H9 (cell line): ENCODE measurements around the gene MED13.

- PRO-cap: no peak
Measured at GRCh38 chr17:61456099-61456510, 3.9 kb downstream of the TBX4 start.

DNA sequence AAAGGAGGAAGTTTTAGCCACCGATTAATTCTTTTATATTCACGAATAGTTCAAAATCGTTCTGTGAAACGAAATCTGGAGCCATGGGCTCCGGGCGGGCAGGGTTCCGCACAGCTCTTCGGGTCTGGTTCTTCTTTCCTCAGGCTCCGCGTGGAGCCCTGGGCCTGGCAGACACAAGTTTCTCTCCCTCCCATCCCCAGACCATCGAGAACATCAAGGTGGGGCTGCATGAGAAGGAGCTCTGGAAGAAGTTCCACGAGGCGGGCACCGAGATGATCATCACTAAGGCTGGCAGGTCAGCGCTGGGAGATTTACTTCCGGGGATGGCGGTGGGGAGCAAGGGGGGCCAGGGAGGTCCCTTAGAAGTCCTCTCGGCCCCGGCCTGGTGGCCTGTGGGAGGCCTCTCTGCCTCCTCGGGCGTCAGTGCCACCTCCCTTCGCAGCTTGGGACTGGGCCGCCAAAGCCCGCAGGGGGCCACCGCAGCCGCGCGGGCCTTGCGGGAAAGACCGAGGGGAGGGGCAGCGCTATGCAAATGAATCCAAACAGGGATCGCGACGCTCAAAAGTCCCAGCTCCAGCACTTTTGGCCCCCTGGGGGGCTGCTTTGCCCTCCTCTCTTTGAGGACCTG is 5.2 kb downstream of the TBX4 start:
- PRO-cap: no peak

DNA sequence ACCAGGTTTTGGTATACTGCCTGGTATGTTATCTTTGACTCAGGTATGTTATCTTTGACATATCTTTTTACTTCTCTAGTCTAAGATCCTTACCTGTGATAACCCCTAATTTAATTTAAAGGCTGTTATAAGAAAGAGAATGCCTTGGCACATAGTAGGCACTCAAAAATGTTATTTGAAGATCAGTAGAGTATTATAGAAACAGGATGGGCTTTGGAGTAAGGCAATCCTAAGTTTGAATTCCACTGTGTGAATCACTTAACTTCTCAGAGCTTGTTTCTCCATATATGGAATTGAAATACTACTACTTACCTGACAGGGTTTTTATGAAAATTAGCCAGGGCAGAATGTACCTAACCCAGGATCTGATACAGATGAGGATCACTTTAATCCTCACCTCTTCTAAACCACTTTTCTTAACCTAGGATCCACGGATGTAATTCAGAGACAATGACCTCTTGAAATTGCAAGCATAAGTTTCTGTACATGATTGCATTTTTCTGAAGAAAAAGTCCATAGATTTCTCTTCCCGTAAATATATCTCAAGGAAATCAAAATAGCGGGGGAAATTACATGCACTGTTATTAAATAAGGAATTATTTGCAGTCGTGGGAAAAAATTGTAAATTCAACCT is 1.1 kb downstream of the BRIP1 start:
- PRO-cap: no peak

- PRO-cap: no peak
Measured at GRCh38 chr17:61945859-61946703, 18.3 kb upstream of the INTS2 start.

GRCh38 chr17:62064300-62064725 is 765 bp downstream of the MED13 start:
- PRO-cap: no peak

DNA sequence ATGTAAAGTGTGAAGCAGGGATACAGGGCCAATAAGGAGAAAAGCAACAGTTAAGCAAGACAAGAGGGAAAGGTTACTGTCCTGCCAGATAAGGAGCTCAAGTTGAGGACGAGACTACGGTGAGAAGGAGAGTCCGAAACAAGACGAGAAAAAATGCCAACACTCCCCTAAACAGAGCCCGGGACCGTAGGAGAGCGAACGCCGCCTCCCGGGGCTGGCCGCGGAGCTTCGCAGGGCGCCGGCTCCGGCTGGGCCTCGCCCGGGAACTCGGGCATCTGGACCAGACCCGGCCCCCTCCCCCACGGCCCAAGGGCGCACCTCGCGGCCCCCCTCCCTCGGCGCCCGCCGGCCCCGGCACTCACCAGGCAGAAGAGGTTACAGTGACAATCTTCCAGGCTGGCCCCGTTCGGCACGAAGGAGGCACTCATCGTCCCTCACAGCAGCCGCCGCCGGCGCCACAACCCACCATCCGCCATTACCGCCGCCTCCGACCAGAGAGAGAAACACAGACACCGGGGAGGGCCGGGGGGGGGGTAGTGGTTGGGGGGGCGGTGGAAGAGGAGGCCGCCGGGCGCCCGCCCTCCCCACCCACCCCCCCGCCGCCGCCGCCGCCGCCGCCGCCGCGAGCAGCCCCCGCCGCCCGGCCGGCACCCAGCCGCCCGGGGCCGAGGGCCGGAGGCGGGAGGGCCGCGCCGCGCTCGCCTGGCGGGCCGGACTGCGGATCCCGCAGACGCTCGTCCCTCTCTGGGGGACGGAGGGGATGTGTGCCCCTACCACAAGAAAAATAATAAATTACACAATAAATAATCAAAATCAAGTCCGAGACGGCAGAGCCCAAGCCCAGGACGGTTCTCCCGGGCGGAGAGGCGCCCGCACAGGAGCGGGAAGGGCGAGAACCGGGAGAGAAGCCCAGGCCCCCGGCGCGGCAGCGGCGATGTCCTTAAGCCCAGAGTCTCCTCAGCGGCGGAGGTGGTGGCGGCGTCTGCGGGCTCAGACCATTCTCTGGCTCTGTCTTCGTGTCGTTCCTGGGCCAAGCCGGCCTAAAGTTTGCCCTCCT is at the start of gene MED13:
Gene MED13 (minus strand): TSS at position 501 of the 1,057 bp plus-strand sequence.
- PRO-cap: unidirectional peak, plus-strand start at position 87 of the sequence; bidirectional peak, plus-strand start at position 357 of the sequence, minus-strand start at position 477 of the sequence; bidirectional peak, plus-strand start at position 949 of the sequence, minus-strand start outside the sequence

- PRO-cap: no peak
Measured at GRCh38 chr17:62543485-62544514, 65.2 kb downstream of the TLK2 start.

- PRO-cap: no peak
Measured at GRCh38 chr17:62681367-62681910, 54.0 kb downstream of the MRC2 start.

GRCh38 chr17:62703653-62704382 is 76.3 kb downstream of the MRC2 start:
- PRO-cap: unidirectional peak, plus-strand start at chr17:62703995; bidirectional peak, plus-strand start at chr17:62704285, minus-strand start at chr17:62704284

DNA sequence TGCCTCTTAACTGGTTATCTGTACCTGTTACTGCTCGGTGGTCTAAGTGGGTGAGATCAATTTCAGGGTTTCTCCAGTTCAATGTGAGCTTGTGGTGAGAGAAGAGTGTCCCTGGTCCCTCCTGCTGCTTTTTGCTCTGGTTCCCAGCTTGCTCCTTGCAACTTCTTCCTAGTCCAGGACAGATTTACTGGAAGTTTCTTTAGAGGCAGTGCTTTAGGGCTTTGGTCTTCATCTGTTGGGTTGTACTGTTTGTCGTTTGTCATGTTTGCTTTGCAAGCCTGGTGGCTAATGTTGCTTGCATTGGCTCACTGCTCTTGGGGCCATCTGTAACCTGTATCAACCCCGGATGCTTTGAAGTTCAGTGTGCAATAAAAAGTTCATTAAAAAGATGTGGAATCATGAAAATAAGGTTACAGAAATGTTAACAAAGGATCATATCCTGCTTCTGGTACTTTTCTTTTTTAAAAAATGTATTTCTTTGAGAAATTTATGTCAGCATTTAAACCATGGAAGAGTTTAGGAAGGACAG is 82.5 kb downstream of the MRC2 start:
- PRO-cap: no peak

- PRO-cap: no peak
Measured at GRCh38 chr17:62965195-62965585, 845 bp upstream of the TANC2 start.

GRCh38 chr17:62968325-62968828 is 2.3 kb downstream of the TANC2 start:
- PRO-cap: no peak

- PRO-cap: no peak
Measured at GRCh38 chr17:63440271-63441086, 5.6 kb downstream of the CYB561 start.

DNA sequence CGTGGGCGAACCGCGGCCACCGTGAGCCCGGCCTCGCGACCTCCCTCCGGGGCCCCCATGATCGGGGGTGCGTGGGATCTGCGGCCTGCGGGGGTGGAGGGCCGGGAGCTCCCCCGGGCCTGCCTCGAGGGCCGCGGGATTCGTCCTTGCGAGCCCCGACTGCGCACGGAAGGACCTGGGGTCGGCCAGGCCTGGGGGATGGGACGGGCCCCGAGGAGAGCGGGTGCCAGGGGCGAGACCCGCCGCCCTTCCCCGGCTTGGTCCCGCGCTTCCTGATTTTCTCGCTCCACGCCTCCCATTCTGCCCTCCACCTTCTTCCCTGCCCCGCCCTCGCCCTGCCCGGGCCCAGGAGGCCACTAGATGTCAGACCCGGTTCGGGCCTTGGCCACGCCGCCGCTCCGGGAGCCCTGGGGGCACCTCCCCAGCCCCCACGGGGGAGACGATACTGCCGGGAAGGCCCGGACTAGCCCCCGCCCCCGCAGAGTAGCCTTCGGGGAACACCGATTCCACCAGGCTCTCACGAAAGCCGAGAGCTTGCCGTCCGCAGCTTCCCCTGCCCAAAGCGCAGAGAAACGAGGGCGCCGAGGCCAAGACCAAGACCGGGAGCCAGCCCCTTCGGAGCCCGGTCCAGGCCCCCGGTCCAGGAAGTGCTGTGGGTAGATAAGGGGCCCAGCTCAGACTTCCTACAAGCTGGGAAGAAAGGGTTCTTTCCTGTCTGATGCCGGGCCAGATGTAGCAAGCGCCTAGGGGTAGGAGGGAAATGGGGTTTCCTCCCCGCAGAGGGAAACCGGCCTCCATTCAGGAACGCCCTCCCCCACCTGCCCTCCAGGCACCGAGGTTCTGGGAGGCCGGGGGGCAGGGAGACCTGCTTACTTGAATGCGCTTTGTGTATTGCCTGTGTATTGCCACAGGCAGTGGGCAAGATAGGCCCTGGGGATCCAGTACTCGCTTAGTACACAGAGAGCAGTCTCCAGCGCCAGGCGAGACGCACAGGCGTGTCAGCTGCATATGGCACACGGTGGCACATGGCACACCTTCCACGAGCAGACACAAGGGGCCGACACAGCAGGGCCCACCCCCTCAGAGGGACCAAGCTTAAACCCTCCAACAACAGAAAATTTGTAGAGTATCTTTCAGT is 735 bp upstream of the CYB561 start:
- PRO-cap: bidirectional peak, plus-strand start at position 366 of the sequence, minus-strand start at position 173 of the sequence; bidirectional peak, plus-strand start at position 560 of the sequence, minus-strand start at position 574 of the sequence; bidirectional peak, plus-strand start at position 914 of the sequence, minus-strand start at position 893 of the sequence

- PRO-cap: no peak
Measured at GRCh38 chr17:63447644-63448075, 1.6 kb upstream of the CYB561 start.

DNA sequence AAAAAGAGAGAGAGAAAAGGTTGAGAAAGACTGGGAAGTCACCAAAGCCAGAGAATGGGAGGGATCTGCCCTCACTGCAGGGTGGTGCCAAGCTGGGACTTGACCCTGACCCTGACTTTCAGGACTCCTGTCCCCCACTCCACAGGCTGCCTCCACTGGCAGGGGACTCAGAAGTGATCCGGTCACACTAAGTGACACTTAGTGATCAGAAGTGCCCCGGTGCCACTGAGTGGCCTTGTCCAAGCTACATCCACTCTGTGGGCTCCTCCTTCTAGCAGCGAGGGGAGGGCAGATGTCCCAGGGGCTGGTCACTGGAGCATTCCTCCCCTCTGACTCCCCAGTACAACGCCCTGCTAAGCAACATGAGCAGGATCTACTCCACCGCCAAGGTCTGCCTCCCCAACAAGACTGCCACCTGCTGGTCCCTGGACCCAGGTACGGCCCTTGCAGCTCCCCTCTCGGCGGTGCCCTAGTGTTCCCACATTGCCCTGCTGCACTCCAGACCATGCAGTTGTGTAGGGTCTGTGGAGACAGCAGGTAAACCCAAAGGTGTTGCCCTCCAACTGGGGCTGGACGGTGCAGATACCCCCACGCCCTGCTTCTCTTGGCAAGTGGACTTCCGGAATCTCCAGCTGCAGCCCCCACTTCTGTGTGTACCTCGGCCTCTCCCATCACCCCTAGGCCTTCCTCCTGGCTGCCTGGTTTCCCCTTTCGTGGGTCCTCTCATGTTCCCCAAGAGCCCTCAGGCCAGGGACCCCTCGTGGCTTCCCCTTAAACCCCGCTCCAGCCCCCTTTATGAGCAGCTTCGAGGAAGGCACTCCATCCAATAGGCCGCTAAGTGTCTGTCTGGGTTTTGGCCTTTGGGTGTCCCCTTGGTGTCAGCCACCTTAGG is 2.1 kb downstream of the ACE start:
- PRO-cap: no peak

GRCh38 chr17:63556790-63557710 is 6.8 kb downstream of the DCAF7 start:
- PRO-cap: no peak

DNA sequence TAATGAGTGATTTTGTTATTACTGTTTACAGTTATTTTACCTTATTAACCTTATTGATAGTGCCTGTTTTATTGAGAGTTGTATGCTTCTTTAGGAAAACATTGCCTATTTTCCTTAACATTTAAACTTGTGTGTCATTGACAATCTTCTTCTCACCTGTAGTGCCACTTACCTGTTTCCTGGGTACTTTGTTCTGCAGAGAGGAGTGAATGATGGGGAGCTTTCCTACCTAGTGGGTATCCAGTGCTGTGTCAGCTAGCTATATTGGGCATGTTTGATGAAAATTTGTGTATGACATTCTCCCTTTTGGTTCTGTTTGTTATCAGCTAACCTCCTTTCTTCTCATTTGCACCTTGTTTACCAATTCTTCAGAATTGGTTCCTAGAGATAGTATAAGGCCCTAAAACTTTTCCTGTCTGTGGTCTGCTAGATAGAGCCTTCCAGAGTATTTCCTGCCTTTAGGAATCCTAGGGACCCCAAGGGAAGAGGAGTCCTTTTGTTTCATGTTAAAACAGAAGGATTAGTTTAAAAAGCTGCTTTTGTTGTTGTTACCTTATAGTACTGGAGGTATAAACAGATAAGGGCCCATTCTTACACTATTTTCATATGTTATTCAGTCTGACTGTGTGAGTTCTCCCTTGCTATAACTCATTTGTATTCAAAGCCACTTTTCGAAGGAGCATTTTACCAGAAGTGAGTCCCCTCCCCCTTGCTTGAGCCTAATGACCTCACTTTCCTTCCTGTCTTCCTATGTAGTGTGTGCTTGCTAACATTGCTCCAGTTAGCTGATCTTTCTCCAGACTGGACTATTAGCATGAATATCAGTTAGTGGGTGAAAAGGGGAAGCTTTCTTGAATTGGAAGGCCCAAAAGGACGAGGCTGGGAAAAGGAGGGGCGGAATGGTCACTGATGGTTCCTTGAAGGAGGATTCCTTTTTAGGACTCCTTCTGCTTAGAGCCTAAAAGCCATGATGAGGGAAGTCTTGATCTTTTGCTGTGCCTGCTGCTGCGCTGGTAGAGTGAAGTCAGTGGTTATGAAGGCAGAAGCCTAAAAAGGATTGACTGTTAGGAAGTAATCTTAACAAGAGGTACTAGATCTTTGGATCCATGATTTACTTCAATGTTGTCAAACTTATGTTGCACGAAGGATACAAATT is 11.7 kb downstream of the MAP3K3 start:
- PRO-cap: unidirectional peak, plus-strand start at position 731 of the sequence

DNA sequence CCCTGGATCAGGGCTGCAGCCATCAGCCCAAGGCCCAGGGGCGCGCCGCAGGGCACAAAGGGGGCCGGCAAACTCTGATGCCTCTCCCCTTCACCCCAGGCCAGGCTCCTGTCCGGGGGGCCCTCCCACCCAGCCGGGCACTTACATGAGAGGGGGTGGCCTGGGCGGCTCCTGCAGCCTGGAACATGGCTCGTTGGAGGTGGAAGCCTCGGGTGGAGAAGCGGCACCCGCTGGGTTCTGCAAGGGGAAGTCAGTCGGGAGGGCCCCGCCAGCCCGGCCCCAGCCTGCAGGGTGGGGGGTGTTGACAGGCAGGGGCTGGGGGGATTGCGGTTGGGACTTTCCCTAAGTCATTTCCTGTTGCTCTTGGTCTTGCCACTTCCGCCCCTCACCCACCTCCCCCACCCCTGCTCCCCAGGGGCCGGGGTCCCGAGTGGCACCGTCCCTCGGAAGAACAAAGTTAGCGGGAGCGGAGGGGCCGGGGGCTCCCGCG is 768 bp downstream of the LIMD2 start:
- PRO-cap: bidirectional peak, plus-strand start at position 350 of the sequence, minus-strand start at position 293 of the sequence

DNA sequence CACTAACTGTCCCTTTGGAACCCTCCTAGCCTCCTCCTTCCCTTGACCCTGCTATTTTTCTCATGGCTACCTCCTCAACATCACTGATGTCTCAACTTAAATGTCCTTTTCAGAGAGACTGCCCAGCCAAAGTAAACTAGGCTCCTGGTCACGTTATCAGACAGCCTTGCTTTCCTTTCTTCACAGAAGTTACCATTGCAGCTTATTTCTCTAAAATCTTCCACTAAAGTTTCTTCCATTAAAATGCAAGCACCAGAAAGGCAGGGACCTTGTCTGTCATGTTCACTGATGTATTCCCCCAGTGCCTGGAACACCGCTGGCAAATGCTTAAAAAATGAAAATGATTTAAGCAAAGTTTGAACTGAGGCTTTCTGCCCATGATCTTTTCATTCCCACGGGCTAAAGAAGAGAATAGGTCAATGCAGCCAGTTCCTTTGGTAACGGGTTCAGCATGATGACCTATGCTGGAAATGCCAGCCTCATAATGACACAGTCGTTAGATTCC is 18.8 kb upstream of the LIMD2 start:
- PRO-cap: no peak